Hair follicular keratinocyte (primary cell): ENCODE data around the genes WDR49 and EIF5A2.

GRCh38 chr3:160404095-160405268, 5.0 kb downstream of the SMC4 start:
- RAMPAGE, long total RNA: no peak

DNA sequence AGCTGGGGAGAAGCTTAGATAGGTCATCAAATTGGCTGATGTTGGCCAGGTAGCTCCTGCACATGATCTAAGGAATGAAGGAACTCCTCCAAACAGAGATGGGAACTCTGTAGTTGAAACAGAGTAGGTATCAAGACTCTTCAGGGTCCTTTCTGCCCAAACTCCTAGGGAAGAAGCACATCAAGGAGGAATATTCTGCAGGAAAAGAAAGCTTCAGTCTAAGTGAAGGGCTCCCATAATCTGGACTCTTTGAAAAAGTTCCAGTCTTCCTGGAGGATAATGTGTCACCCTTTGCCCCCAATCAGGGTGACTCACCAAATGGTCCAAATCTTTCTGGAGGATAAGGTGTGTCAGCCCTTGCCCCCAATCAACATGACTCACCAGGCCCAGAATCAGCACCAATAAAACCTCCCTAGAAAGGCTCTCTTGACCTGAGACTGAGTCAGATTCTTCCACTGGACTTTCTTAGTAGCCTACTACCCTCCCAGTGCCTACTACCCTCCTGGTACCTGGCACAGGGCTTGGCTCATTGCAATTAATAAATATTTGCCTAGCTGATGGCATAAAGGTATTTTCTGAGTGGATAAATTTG, 9.6 kb upstream of the ARL14 start:
- RAMPAGE, long total RNA: no peak

- RAMPAGE, long total RNA: no peak
These were observed 114.2 kb downstream of the PPM1L start for GRCh38 chr3:160870222-160870676.

GRCh38 chr3:161373150-161373471, 1.8 kb upstream of the SPTSSB start:
- RAMPAGE, long total RNA: no peak

DNA sequence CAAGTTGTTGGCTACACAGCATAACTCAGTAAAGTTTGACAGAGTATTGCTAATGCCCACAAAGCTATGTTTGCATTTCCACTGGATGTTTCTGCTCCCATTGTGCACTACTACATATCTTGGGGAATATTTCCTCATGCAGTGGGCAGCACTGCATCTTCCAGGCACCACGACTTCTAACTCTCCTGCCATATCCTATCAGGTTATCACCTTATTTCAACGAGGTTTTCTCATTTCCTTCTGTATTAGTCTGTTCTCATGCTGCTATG, 789.1 kb downstream of the SI start:
- RAMPAGE, long total RNA: no peak

DNA sequence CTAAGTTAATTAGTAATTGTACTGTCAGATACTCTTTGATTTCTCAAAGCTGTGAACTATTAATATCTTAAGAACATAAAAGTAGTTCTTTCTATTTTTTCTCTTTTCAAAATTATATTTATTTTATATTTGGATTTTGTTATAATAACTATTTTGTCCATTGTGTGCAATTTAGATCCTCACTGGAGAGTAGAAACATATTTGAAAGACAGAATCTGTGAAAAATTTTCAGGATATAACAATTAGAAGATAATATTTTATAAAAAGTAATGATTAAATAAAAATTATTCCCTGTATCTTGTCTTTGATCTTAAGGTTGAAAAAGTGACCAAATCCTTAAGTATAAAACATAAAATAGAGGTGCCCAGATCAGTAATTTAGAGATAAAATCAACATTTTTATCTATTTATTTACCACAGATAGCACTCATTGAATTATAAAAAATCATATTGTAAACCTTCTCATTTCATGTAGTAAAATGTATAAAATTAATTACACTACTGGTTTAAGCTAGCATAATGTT, 418 bp upstream of the SI start:
- RAMPAGE, long total RNA: no peak

DNA sequence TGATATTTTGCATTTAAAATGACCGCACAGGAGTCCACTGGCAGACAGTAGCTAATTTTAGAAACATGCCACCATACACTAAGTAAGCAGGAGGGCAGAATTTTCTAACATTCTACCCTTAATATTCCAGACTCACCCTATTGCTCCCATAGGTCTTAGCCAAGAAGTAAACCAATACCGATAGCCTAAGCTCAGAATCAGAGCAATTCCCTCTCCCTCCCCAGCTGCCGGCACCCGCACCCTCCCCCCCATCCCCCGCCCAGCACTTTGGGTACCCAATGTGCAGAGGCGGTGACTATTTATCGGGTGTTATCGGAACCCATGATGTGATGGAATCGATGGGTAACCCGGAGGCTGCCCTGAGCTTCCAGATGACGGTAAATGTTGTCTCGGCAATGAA, 1.8 kb downstream of the SLITRK3 start:
- RAMPAGE, long total RNA: no peak

DNA sequence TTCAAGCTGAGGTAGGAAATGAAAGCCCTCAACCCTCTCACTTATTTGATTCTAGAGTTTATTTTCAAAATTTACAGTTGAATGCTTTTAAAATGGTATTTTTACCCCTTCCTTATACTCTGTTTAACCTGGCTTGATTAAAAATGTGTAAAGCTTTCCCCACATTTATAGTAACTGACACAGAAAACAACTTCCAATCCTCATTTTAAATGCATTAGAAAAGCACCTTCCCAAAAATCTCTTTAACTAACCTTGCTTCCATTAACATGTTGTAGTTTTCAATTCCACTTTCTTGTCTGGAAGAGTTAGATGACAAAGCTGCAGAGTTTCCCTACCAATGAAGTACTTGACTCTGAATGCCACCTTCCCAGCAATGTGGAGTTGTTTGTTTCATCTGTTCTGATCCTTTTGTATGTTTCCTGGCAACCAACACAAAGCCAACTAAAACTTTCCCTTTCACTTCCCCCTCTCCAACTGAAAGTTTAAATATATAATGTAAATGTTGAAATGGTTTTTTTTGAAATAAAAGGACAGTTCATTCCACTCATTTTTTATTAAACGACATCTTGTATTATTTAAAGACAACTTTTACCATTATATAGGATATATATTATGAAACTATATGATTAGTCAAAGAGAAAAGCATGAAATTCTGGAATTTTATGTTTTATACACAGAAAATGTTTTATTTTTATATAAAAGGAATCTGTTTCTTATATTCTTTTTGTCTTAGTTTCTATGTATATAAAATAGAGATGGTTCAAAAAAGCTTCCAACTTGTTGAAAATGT, at the start of gene WDR49:
TSS of gene WDR49 (minus strand) at position 360 of the 790 bp plus-strand sequence.
- RAMPAGE, long total RNA: no peak

- RAMPAGE, long total RNA: no peak
These were observed 68.9 kb downstream of the GOLIM4 start for GRCh38 chr3:168026770-168027326.

- RAMPAGE, long total RNA: no peak
These were observed 63.2 kb downstream of the GOLIM4 start for GRCh38 chr3:168032401-168033030.

GRCh38 chr3:168684663-168684924, 588.9 kb upstream of the GOLIM4 start:
- RAMPAGE, long total RNA: no peak

- RAMPAGE, long total RNA: no peak
These were observed 356.2 kb downstream of the MECOM start for GRCh38 chr3:169307214-169307717.

- RAMPAGE, long total RNA: no peak
These were observed 1.7 kb downstream of the MECOM start for GRCh38 chr3:169661750-169662243.

DNA sequence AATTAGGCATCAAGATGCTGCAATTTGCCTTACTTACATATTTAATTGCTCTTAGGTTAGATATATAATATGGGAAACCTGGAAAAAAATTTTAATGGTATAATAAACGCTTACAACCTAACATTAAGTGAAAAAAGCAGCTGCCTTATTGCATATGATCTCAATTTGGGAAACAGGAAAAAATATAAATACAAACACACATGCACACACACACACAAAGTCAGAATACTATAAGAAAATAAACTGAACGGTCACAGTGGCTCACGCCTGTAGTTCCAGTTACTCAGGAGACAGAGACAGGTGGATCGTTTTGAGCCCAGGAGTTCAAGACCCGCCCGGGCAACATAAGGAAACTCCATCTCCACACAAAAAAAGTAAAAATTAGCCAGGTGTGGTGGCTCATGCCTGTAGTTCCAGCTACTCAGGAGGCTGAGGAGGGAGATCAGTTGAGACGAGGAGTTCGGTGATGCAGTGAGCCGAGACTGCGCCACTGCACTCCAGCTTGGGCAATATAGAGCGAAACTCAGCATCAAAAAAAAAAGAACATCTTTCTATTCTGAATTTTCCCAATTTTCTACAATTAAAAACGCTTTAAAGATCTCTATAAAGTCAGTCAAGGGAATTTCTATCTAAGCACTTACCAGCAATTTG, 1.1 kb upstream of the SEC62 start:
- RAMPAGE, long total RNA: no peak

DNA sequence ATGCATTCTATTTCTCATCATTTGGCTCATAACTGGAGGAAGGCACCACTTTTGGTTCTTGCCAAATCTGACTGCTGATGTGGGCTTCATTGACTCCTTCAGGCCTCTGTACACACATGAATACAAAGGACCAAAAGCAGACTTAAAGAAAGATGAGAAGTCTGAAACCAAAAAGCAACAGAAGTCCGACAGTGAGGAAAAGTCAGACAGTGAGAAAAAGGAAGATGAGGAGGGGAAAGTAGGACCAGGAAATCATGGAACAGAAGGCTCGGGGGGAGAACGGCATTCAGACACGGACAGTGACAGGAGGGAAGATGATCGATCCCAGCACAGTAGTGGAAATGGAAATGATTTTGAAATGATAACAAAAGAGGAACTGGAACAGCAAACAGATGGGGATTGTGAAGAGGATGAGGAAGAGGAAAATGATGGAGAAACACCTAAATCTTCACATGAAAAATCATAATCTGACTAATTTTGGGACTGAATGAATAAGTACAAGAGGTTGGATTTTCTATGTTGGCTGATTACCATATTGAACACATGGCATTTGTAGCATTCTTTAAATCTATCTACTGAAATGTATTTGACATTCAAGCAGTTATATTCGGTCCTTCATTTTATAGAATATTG, 26.1 kb downstream of the SEC62 start:
- RAMPAGE, long total RNA: no peak

DNA sequence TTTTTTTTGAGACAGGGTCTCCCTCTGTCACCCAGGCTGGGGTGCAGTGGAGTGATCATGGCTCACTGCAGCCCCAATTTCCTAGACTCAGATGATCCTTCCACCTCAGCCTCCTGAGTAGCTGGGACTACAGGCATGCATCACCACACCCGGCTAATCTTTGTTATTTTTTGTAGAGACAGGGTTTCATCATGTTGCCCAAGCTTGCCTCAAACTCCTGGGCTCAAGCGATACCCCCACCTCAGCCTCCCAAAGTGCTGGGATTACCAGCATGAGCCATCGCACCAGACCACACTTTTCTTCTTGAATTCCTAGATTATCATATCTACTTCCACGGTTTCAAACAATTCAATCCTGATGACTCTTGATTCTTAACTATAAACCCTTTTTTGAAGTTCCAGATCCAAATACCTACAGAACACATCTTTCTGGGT, 28.8 kb downstream of the PHC3 start:
- RAMPAGE, long total RNA: no peak

GRCh38 chr3:170778615-170779027, 91.4 kb downstream of the RPL22L1 start:
- RAMPAGE, long total RNA: no peak

- RAMPAGE, long total RNA: no peak
These were observed 3.9 kb downstream of the RPL22L1 start for GRCh38 chr3:170865922-170866653.

DNA sequence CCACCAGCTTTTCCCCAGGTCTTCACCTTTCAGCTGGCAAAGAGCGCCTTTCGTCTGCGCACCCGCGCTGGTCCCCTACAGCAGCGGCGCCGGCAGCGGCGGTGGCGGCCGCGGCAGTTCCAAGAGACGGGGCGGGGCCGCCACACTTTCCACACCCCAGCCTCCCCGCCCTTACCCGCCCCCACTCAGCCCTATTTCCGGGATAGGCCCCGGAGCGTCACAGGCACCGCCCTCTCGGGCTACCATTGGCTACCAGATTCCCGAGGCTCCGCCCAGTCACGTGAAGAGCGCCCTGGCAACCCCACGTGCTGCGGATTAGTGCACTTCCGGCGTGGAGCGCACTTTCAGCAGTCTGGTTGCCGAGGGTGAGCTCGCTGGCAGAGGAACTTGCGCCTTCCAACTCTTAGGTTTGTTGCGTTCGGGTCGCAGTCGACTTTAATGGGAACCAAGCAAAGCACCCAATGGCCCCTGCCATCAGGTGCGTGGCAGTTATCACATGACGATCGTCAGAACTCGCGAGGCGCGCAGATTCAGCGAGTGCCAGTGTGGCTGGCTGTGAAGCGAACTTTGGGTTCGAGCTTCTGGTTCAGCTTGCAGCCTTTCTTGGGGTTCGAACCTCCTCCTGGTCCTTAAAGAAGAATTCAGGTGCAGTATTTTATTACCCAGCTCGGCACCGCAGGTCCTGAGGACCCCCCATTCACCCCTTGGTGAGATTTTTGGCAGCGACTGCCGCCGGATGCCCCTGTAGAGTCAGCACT, at the start of gene EIF5A2:
TSS of gene EIF5A2 (minus strand) at position 121 of the 758 bp plus-strand sequence.
- RAMPAGE, long total RNA: no peak

DNA sequence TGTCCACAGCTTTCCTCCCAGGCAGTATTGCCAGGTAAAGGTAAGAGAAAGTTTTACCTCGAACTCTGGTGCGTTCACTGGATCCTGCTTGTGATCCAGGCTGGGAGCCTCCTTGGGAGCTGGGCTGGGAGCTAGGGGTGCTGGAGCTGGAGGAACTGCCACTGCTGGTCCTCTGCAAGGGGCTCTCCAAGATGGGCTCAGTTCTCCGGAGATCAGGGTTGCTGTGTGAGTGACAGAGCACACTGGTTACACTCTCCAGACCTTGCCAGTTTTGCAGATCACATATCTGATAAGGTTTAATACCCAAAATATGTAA, 84.1 kb upstream of the SLC2A2 start:
- RAMPAGE, long total RNA: no peak